Neuron (in vitro differentiated cells): ENCODE results near the gene SH3PXD2B.

GRCh38 chr5:169299156-169300372 is 1.4 kb downstream of the SLIT3 start:
- PRO-cap = no peak

DNA sequence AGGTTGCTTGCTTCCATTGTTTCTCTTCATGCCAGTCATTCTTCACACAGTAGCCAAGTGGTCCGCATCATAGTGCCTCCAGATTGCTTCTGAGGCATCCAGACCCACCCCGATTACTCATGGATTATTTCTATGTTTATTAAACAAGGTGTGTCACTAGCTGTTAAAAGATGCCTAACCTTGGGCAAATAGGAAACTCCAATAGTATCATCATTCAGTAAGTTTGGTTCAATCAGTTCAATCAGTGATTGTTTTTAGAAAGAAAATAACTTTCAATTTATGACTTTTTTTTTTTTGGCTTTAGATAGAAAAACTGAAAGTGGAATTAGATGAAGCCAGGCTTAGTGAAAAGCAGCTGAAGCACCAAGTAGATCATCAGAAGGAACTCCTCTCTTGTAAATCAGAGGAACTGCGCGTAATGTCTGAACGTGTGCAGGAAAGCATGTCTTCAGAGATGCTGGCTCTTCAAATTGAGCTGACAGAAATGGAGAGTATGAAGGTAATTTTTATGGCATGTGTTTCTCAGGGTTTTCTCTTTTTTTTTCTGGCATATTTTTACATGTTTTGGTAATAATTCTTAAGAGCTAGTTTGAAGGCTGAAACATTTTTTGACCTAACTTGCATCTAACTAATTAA is 9.6 kb downstream of the SPDL1 start:
- PRO-cap = no peak

DNA sequence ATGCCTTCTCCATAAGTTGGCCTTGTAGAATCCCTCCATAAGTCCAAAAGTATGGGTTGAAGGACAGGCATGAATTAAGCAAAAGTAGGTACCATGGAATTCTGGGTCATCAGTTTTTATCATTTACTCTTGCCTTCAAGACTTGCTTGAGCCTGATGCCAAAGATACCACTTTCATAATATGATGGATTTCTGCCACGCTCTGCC is 16.3 kb upstream of the FOXI1 start:
- PRO-cap = no peak

DNA sequence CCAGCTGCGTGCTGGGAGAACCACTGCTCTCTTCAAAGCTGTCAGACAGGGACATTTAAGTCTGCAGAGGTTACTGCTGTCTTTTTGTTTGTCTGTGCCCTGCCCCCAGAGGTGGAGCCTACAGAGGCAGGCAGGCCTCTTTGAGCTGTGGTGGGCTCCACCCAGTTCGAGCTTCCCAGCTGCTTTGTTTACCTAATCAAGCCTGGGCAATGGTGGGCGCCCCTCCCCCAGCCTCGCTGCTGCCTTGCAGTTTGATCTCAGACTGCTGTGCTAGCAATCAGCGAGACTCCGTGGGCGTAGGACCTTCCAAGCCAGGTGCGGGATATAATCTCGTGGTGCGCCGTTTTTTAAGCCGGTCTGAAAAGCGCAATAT is 12.3 kb downstream of the C5orf58 start:
- PRO-cap = no peak

DNA sequence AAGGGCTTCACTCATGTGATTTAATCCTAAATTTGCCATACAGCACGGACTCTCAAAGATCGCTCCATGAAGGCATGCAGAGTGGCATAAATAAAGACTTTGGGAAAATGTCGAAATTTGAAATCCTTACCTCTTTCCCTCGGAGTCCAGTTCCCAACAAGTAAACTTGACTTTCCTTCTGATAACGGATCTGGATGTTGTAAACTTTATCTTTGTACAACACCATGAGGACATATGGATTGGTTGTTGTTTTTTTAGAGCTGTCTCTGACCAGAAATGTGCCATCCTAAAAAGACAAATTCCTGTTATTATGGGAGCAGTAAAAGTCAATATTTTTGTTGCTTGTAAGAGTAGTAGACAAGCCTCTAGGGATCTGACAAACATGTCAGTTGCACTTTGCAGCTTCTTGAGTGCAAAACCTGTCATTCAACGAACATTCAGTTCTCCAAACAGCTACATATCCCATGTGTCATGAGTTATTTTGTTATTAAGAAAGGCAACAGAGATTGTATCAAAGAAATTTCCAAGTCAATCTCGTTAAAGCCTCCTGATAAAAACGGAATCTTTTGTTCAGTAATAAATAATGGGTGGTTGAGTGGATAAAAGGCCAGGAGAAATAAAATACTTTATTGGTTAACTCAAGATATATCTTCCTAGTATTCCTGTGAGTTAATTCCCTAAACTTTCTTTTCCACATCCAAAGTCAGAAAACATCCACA is 18.0 kb downstream of the C5orf58 start:
- PRO-cap = no peak

DNA sequence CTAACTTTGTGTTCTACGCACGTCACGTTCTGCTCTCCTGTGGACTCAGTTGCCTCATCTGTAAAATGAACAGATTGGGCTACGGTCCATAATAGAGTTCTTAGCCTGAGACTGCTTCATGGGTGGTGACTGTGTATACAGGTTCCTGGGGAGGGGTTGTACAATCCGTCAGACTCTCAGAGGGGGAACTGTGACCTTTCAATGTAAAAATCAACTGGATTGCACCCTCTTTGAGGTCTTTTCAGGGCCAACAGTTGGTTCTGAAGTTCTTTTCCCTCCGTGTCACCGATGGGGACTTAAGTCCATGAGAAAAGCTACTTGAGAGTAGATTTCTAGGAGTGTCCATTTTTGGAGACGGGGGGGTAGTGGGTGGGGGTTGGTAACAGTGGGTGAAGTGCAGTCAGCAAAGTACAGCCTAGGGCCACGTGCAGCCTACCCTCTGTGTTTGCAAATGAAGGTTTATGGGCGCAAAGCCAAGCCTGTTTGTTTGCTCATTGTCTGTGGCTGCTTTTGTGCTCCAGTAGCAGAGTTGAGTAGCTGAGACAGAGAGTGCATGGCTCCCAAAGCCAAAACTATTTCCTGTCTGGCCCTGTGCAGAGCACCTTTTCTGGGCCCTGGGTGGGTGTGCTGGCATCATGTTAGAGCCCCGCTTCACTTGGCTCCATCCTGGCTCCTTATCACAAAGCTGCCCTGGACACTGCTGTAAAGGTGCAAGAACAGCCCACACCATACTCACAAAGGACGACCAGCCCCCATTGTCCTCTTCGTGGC is 23.8 kb downstream of the LCP2 start:
- PRO-cap = no peak

DNA sequence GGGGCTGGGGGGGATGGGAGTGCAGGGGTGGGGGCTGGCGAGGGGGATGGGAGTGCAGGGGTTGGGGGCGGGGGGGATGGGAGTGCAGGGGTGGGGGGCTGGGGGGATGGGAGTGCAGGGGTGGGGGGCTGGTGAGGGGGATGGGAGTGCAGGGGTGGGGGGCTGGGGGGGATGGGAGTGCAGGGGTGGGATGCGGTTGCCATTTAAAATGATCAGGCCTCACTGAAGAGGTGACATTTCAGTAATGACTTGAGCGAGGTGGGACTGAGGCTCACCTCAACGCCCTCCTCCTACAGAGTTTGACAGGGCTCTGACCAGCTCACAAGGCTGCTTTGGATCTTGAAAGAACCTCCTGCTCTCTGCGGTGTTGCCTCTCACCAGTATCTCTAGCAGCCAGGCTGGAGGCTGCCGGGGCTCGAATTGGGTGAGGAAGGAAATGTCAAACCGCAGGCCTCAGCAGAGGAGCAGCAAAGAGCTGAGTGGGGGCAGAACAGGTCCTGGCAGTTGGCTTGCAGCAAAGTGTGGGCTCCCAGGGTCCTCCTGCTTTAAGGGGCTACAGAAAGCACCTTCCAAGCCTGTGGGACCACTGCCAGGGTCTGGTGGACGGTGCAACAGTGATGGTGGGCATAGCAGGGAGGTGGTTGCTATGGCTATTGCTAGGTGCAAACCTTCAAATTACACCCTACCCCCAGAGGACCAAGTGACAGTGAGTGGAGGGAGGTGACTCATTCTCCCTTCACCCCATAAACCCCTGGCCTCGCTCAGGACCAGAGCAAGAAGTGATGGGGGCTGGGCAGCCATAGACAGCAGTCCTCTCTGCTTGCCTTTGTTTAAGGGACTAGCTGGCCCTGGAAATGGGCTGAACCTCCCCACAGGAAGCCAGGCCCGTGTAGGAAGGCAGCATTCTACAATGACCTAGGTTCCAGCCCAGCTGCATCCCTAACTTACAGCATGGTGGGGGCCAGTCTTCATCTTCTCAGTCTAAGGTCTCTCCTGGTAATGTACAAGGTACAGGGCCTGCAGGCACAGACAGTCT is 18.9 kb downstream of the LCP2 start:
- PRO-cap = no peak

DNA sequence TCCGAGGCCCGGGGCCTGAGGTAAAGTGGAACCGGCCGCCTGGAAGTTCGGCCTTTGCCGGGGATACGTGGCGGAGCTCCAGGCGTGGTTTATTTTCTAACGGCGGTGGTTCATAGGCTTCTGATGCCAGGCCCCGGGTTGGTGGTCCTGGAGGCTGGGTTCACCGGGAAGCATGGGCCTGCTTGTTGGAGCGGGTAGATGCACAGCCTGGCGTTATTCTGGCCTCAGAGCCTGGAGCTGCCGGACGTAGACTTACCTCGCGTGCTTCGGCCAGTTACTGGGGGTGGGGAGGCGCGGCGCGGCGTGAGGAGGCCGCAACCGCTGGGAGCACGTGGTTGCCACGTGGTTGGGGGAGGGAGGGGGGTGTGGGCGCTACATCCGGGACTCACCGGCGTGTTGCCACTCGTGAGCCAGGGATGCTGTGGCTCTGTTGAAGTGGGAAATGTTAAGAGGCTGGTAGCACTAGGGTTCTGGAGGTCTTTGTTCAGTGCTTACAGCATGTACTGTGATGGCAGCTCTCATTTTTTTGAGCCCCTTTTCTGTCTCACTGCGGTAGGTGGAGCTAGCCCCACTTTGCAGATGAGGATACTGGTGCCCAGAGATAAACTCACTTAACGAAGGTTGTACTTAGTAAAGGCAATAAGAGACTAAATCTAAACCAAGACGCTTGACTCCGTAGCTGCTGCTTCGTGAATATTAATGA is 748 bp downstream of the NPM1 start:
- PRO-cap = bidirectional peak, plus-strand start at position 462 of the sequence, minus-strand start at position 271 of the sequence

GRCh38 chr5:171845389-171845588 is 59.7 kb downstream of the SMIM23 start:
- PRO-cap = no peak

- PRO-cap = no peak
These were observed 54.6 kb upstream of the FBXW11 start for GRCh38 chr5:172060861-172061603.

GRCh38 chr5:172063476-172063829 is 57.0 kb upstream of the FBXW11 start:
- PRO-cap = no peak

- PRO-cap = bidirectional peak, plus-strand start at chr5:172103048, minus-strand start at chr5:172102916; bidirectional peak, plus-strand start at chr5:172103175, minus-strand start at chr5:172103115; bidirectional peak, plus-strand start at chr5:172103510, minus-strand start at chr5:172103386
These were observed 84.8 kb downstream of the STK10 start for GRCh38 chr5:172102856-172103922.

DNA sequence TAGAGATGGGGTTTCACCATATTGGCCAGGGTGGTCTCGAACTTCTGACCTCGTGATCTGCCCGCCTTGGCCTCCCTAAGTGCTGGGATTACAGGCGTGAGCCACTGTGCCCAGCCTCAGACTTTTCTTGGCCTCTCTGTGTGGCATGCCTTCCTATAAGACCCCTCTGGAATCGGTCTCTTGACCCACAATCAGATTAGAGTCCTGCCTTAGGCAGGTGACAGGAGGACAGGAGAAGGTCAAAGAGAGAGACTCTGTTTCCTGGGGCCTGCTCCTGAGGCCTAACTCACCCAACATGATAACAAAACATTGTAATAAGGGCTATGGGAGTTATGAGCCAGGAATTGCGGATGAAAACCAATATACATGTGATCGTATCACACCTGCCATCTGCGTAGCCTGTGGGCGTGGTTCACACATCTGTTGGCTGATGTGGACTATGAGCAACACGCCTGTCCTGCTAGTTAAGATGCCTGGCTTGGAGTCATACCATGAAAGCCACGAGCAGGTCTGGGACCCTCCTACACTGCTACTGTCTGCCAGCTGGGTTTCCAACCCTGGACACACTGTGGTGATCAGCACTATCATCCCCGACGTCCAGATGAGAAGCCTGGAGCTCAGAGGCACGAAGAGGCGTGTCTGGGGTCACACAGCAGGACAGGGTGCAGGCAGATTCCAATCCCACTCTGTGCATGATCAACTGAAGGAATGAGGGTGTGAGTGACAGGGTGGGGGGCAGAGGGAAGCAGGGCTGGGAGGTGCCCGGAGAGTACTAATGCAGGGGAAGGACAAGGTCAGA is 40.2 kb downstream of the STK10 start:
- PRO-cap = no peak

- PRO-cap = no peak
These were observed 14.3 kb downstream of the STK10 start for GRCh38 chr5:172173639-172174237.

- PRO-cap = no peak
These were observed 84.1 kb downstream of the SH3PXD2B start for GRCh38 chr5:172370240-172370589.

DNA sequence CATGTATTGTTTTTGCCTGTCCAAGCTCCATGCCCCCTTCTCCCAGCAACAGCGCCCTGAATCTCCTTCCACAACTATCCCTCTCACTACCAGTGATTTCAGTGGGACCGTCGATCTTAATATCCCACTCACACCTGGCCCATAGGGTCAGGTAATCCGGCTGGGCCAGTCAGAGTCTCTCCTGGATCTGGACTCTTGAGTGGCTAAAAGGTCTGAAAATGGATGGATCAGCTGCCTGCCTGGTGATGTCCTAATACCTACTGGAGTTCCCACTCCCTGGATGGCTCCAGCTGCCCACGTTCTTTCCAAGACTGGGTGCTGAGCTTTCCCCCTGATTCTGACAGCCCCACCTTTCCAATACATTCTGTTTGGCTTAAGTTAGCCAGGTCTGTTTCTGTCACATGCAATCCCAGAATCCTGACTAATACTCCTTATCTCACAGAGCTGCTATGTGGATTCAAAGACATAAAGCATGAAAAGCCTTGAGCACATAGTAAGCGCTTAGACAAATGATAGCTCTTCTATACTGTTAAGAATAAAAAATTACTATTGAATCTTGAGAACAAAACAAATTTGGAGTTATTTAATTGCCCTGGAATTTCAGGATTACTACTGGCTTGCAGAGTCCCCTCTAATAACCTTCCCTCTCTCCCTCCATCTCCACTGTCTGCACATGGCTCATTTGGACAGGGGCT is 10.2 kb downstream of the SH3PXD2B start:
- PRO-cap = no peak

- PRO-cap = bidirectional peak, plus-strand start at chr5:172454196, minus-strand start at chr5:172454102; bidirectional peak, plus-strand start at chr5:172454458, minus-strand start at chr5:172454518; bidirectional peak, plus-strand start at chr5:172454778, minus-strand start at chr5:172454735
These were observed at the start of gene SH3PXD2B for GRCh38 chr5:172453712-172455078. Gene SH3PXD2B, minus strand, starts transcription at chr5:172454525.

GRCh38 chr5:172496769-172497493 is 42.6 kb upstream of the SH3PXD2B start:
- PRO-cap = bidirectional peak, plus-strand start at chr5:172497111, minus-strand start at chr5:172496925

DNA sequence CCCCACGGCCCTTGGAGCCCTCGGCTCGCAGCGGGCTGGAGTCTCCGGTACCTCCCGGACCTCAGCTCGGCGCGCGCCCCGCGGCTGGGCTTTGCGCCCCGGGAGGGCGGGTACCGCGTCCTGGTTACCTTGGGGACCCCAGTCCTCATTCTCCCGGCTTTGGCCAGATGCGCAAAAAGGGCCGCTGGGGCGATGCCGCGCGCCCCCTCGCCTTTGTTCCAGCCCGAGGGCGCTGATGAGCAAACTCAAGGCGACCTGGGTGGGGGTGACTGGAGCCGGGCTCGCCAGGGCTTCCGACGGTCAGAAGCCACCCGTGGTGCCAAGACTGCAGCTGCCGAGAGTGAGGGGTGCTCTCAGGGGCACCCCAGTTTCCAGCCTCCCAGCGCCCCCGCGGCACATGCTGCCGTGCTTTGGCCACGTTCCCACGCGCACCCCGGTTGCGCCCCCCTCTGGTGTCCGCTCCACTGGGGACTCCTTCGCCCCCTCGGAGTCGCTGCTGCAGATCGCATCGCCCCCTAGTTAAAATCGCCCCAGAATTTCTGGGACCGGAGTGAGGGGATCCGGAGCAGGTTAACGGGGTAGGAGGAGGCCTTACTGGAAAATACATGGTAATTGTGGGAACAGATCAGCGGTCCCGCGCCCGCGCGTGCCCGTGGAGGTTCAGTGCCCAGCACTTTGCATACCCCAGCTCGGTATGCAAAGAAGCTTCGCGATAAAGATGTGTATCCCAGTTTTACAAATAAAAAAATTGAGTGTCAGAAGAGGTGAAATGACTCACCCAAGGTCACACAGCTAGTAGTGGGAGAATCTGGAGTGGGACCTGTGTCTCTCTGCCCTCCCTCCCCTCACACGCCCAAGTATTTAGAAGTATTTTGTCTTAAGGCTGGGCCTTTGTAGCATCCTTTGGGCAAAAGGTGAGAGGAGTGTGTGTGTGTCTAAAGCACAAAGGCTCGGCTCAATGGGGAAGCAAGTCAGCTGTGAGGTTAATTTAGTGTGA is 754 bp downstream of the NEURL1B start:
- PRO-cap = bidirectional peak, plus-strand start at position 303 of the sequence, minus-strand start at position 215 of the sequence

DNA sequence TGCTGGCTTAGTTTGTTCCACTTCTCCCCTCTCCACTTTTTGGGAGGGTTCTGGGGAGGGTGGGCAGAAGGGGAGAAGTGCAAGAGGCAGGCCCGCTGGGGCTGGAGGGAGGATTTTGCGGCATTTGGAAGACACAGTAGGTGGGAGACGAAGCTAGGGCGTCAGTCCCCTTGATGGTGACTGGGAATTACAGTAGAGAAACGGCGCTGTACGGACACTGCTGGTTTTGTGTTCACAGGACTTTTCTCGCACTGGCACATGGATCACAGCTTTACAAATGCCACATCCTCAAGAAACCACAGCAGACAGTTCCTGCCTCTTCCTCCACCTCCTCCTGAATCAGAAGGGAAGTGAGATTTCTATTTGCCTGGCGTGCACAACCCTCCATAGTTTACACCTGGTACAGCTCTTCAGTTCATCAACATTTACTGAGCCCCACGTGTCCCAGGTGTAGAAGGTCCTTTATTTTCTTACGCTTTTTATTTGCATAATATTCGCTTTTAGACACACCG is 60.6 kb downstream of the NEURL1B start:
- PRO-cap = no peak